GM19240 (cell line): ENCODE measurements around the genes OR10T2, OR6P1, PYDC5 and AIM2.

GRCh38 chr1:156436790-156437102 is 63.8 kb downstream of the MEF2D start:
- RRBS: no CpG with 5 or more reads among the region's 15 CpGs

DNA sequence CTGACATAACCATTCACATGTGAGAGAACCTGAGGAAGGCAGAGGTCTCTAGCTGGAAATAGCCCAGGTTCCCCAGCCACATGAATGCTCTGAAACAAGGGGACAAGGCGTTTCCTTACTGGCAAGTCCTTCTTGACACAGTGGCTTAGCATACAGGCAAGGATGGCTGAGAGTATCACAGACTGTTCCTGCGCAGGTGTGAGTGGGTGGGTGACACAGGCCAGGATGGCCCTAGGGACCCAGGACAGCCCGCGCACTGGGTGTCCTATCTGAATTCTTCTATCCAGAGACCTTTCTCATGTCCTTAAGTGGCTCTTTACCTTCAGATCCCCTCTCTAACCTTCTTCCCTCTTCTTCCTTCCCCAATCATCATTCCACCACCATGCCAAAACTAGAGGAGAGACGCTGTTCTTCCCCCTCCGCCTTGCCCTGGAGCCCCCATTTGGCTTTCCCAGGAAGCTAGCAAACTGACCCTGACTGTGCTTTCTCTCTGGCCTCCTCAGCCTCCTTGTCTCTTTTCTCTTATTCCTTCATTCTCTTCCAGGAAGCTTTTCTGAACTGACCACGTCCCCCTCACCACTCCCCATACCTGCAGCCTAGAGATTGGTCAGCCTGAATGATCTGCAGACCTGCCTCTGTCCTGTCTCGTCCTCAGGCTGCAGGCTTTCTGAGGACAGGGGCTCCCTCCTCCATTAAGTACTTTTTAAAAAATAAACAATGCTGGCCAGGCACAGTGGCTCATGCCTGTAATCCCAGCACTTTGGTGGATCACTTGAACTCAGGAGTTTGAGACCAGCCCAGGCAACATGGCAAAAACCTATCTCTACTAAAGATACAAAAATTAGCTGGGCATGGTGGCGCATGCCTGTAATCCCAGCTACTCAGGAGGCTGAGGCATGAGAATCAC is 26.9 kb downstream of the MEF2D start:
- RRBS: no CpG with 5 or more reads among the region's 9 CpGs

- RRBS: no CpG with 5 or more reads among the region's 4 CpGs
Measured at GRCh38 chr1:156495120-156495561, 5.4 kb downstream of the MEF2D start.

- RRBS: 7% methylated on average over 1 of the region's 10 CpGs
Measured at GRCh38 chr1:156496974-156497523, 3.5 kb downstream of the MEF2D start.

DNA sequence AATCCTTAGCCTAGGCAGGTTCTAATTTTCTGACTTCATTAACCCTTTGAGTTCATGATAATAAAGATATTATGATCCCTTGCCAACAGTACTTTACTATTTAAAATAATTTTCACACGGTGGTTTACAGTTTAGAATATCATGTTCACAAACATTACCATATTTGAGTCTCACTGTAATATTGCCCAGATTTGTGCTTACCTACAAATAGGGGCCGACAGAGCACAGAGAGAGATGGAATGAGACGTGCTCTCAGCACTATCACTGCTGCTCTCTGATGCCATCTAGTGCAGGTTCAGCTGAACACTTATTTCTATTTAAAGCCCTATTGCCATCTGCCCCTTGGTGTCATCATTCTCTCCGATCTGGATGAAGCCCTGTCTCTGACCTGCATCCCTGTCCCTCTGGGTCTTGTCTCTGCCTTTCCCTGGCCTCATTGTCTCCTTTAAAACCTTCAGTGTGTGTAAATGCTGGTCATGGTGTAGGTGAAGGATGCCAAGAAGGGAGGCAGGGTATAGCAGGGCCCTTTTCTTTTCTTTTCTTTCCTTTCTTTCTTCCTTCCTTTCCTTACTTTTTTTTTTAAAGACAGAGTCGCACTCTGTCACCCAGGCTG is 11.1 kb upstream of the HAPLN2 start:
- RRBS: no CpG with 5 or more reads among the region's 5 CpGs

DNA sequence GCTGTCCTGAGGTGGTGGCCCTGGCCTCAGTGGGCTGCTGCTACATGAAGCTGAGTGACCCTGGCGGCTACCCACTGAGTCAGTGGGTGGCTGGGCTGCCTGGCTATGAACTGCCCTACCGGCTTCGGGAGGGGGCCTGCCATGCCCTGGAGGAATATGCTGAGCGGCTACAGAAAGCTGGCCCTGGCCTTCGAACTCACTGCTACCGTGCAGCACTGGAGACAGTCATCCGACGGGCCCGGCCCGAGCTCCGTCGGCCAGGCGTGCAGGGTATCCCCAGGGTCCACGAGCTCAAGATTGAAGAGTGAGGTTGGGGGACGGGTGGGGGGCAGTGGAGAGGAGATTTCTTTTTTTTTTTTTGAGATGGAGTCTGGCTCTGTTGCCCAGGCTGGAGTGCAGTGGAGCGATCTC is 5.6 kb upstream of the ISG20L2 start:
- RRBS: no CpG with 5 or more reads among the region's 16 CpGs

GRCh38 chr1:156770580-156771461 is 3.5 kb downstream of the PRCC start:
- RRBS: no CpG with 5 or more reads among the region's 6 CpGs

GRCh38 chr1:157122687-157123868 is 15.1 kb downstream of the ETV3 start:
- RRBS: no CpG with 5 or more reads among the region's 10 CpGs

DNA sequence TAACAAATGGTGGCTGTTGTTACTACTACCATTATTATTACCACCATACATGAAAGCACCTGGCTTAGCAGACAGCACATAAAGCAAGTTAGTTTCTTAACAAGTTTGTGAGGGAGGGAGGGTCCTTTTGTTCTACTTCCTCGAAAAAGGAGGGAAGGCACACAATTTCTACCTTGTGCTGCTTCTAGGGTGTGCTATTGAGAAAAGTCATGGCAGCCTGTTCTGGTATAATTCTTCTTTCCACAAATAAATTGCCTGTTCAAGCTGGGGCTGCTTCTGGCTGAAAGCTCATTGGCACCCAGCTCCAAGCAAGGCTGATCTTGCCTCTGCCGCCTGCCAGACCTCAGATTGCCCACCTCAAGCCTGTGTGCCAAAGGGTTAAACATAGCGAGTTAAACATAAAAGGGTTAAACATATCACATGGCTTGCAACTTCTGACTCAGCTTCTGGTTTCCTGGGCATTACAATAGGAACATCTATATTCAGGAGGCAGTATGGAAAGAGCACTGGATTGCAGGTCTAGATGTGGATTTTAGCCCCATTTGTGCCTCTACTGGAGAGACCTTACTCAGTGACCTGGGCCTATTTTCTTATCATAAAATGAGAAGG is 16.1 kb downstream of the KIRREL1 start:
- RRBS: no CpG with 5 or more reads among the region's 3 CpGs

GRCh38 chr1:158117704-158118528 is 10.2 kb downstream of the SMIM42 start:
- RRBS: 14% methylated on average over 1 of the region's 21 CpGs

DNA sequence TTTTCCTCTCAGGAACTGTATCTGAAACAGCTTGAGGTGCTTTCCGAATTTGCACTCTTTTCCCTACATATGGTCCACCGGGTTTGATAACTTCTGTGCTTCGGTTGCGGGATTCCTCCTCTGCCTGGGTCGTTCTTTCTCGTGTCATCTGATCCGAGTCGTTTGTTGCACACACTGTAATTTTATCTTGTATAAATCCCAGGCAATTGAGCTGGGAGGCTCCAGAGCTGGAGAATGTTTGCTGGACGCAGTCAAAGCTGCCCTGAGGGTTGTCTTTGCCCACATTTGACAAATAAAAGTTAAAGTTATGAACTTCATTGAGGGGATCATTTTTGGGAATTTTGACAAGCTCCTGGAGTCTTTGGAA is 3.5 kb upstream of the CD1D start:
- RRBS: no CpG with 5 or more reads among the region's 9 CpGs

DNA sequence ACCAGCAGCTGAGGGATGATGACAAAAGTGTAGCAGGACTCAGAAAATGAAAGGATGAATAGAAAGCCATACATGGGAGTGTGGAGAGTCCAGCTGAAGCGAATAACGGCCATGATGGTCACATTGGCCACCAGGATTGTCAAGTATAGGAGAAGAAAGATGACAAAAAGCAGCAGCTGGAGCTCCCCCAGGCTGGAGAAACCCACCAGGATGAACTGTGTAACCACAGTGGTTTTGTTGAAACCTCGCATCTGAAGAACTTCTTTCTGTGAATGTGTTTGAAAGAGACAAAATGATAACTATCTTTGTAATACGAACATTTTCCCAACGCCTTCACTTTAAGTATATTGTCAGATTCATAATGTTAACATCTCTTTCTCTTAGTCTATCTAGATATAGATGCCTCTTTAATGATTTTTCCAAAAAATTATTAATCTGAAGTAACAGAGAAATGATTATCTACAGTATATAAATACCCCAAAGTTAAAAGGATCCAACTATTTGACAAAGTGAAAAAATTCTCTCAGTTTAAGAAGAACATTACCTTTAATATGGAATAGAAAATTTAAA is at the start of gene OR10T2:
Gene OR10T2, minus strand, starts transcription at position 251 of the 570 bp plus-strand sequence.
- RRBS: no CpG with 5 or more reads among the region's 5 CpGs

- RRBS: no CpG with 5 or more reads among the region's 3 CpGs
Measured at GRCh38 chr1:158570523-158570880, at the start of gene OR6P1. Gene OR6P1, minus strand, starts transcription at chr1:158570580.

DNA sequence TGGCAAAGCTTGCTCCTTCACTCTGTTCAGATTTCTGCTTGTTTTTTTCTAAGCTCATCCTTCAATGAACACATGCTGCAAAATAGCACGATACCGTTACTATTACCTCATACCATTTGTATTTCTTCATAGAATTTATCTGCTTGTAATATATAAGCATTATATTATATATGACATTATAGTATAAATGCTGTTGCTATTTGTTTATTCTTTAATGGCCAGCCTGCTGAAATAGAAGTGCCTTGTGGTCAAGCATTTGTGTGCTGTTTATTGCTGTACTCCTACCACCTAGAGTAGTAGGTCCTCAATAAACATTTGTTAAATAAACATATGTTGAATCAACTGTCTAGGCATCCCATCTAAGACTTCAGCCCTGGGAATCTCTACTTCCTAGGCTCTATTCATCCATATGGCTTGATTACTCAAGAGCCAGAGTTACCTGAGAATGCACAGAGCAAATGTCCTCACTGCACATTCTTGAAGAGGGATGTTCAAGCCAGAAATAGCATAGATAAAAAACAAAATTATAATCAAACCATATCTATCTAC is at the start of gene PYDC5:
Gene PYDC5, minus strand, starts transcription at position 300 of the 549 bp plus-strand sequence.
- RRBS: no CpG with 5 or more reads among the region's 2 CpGs

DNA sequence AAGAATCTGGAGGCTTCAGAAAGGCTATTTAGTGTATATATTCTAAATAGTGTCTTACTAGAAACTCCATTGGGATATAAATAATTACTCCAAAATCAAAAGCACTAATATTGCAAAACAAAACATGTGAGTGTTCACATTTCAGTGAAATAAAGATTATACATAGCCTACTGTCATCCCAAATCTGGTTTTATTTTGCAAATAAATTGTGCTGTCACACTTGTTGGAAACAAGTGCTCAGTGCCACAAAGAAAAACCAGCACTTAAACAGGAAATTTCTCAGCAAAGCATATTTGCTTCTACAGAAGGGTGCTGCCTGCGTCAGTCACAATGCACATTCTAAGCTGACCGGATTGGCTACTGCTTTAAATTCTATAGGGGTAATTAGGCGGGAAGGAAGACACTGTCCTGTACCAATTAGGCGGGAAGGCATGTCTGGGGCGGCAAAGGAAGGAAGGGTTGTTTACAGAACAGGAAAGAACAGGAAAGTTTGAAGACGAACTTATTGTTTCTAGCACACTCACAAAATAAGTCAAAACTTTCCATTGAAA is 2.7 kb downstream of the IFI16 start:
- RRBS: no CpG with 5 or more reads among the region's 6 CpGs

- RRBS: no CpG with 5 or more reads among the region's 5 CpGs
Measured at GRCh38 chr1:159014592-159015277, 5.0 kb downstream of the IFI16 start.

DNA sequence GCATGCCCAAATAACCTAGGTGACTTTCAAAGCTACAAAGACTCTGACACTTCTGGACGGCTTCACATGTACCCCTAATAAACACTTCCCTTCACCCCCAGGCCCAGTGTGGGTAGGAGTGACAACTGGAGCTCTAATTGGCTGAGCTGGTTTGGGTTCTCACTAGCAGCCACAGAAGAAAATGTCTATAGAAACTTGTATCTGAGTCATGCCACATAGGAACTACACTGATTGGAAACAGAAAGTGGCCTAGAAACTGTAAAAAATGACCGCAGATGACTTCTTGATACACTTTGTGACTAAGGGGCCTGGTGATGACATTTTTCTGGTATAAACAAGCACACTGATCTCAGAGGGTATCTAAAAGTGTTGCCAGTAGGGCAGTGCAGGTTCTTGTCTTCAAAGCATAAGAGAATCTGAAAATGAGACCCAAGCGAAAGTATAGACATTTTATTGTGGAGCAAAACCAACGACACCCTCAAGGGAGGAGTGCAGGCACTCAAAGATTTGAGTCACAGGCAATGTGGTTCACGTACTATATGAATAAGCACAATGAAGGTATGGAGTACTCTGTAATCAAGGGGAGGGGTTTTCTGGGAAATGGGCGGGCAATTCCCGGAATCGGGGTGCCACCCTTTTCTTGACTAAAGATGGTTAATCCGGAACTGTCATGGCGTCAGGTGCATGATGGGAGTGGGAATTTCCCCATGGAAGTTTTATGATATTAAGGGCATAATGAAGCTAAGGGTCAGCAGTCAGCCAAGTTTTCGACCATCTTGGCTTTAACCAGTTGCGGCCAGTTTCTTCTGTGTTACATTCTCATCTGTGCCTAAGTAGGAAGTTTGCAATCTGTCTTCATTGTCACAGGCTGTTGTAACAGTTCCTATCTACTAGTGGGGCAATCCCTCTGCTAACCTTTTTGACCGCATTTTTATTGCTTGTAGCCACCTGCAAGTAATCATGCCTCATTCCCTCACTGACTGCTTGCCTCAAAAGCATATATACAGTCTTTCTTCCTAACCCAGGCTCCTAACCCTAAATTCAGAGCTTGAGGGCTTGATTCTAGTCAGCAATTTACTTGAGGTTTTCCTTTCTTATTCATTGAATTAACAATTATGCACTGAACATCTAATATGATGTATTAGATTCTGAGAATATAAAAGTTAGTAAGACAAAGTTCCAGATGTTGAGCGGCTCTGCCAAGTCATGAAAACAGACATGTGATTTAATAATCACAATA is at the start of gene AIM2:
Gene AIM2, minus strand, starts transcription at position 54 of the 1,240 bp plus-strand sequence.
- RRBS: 4% methylated on average over 3 of the region's 14 CpGs

DNA sequence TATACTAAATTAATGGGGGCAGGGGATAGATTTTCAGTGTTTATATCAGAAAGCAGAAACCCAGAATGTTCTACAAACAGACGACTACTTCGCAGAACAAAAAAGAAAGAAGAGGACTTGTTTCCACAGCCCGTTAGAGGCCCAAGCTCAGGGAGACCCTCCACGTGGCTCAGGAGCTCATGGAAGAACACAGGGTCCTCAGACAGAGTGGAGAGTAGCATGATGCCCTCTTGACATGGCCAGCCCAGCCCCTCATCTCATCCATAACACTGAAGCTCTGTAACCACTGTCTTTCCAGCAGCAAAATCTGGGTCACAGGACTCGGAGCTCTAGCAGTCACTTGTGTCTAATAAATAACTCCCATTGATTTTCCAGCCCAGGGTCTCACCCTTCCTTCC is 20.9 kb upstream of the OR10J5 start:
- RRBS: no CpG with 5 or more reads among the region's 5 CpGs

- RRBS: no CpG with 5 or more reads among the region's 6 CpGs
Measured at GRCh38 chr1:159830117-159830667, 3.5 kb downstream of the SLAMF8 start.